AG09309 (cell line): ENCODE measurements around the genes HGF and SRI.

GRCh38 chr7:78284975-78285461 is 486.8 kb upstream of the TMEM60 start:
- RRBS, result no CpG with 5 or more reads among the region's 4 CpGs

GRCh38 chr7:78770416-78770914 is 683.0 kb downstream of the MAGI2 start:
- RRBS, result no CpG with 5 or more reads among the region's 6 CpGs

DNA sequence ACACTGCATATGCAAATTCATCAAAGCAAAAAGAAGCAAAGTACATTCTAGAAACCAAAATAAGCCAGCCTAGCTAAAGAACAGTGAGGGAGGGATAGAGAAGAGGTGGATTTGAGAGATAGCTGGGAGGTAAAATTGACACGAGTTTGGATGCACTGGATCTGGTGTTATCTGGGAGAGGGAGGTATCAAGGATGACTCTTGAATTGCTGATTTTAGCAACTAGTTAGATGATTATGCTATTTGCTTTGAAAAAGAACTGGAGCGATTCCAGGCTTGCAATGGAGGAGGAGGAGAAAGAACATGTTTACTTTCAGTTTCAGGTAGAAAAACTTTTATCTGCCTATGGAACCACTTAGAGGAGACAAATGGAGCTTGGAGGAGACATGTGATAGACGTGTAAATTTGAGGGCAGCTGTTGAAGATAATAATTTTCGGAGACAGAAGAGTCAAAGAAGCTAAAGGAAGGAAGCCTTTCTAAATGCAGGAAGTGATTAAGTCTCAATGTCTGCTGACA is 56.6 kb upstream of the GNAI1 start:
- RRBS, result no CpG with 5 or more reads among the region's 4 CpGs

DNA sequence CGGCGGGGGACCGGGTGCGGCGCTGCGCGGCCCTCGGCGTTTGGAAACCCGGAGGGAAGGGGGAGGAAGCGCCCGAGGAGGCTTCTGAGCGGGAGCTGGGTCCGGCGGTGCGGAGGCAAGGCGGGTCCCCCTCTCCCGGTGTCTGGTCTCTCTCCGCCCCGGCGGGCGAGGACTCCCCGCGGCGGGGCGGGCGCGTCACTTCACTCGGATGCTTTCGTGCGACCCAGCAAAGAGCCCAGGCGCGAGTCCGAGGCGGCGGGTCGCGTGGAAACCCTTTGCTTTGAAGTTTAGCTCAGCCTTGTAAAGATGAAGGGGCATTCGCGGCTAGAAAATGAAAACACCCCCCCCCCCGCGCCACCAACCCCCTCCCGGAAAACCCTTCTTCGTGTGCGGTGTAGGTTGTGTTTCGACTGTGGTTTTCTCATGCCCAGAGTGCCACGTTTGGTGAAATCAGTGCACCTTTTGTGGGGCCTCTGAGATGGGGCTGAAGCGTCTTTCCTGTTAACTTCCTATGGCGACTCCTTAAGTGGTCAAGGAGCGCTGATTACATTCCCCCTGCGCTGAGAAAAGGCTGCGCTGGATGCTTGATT is 773 bp downstream of the GNAI1 start:
- RRBS, result 2% methylated on average over 12 of the region's 52 CpGs

DNA sequence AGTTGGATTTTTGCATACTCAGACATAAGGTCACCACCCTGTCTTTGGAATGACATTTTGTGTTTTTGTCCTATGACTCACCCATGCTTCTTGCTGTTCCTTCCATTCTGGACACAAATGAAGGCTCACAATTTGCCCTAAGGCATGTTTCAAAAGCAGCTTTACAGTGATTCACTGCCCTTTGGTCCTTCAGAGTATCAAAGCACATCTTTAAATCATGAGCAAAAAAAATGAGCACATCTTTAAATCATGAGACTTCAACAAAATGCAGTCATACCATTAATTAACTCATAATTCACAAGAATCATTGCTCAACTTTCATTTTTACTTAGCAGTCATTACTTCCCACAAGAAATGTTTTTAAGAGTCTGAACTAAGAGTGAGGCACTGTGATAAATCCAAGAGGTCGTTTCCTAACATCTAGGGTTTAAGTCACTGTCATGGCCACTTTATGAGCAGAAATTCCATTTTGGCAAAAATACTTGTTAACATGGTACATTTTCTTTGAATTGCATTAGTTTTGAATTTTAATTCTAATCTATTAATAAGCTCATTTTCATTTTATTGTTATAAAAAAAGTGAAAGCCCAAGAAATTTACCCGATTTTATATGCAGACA is 35.2 kb downstream of the SEMA3C start:
- RRBS, result no CpG with 5 or more reads among the region's 2 CpGs

- RRBS, result no CpG with 5 or more reads among the region's 16 CpGs
Measured at GRCh38 chr7:81769822-81770821, at the start of gene HGF. TSS of gene HGF (minus strand) at chr7:81770047.

DNA sequence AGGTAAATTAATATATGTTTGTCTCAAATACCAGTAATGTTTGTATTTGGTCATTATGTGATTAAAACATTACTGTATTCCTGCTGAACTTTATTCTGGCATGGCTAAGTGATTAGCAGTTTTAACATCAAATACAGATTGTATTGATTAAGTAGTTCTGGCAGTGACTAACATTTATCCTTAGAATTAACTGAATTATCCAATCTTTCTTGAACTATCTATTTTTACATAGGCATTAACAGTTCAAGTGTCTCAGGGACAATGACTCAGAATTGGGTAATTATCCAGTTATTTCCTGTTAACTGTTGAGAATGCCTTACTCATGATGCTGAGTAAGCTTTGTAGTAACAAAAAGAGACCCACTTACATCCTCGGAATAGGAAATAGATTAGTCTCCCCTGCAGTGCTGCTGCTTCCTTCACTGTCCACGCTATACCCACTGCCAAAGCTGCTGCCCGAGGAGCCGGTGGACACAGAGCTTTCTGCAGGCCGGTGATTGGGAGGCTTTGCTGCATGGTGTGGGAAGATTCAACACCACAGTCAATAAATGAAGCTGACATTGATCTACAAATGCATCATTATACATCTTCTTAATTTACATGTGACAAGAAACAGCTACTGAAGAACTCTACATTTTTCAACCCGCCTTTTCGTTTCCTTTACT is 357.2 kb downstream of the PCLO start:
- RRBS, result no CpG with 5 or more reads among the region's 7 CpGs

DNA sequence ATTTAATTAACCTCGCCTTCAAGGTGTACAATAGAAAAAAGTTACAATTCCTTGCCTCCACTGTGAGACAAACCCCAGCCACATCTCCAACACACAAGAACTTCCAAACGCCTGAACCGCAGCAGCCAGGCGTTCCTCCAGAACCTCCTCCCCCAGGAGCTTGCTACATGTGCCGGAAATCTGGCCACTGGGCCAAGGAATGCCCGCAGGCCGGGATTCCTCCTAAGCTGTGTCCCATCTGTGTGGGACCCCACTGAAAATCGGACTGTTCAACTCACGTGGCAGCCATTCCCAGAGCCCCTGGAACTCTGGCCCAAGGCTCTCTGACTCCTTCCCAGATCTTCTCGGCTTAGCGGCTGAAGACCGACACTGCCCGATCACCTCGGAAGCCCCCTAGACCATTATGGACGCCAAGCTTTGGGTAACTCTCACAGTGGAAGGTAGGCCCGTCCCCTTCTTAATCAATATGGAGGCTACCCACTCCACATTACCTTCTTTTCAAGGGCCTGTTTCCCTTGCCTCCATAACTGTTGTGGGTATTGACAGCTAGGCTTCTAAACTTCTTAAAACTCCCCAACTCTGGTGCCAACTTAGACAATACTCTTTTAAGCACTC is 187.1 kb downstream of the SEMA3E start:
- RRBS, result no CpG with 5 or more reads among the region's 16 CpGs

DNA sequence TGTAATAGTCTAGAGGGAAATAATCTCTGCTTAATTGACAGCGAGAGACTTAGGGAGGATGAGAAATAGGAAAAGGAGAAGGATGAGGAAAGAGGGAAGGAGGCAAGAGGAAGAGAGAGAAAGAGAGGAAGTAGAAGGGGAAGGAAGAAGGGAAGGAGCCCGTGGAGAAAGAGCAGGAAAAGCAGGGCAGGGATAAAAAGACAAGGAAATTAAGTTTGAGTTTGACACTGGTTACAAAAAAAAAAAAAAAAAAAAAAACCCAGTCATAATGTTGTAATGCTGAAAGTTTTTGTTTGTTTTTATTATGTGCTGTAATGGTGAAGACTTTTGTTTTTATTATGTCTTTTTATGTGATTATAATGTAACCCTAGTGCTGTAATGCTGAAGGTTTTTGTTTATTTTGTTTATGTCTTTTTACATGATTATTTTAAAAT is 184.9 kb downstream of the SEMA3A start:
- RRBS, result no CpG with 5 or more reads among the region's 2 CpGs

DNA sequence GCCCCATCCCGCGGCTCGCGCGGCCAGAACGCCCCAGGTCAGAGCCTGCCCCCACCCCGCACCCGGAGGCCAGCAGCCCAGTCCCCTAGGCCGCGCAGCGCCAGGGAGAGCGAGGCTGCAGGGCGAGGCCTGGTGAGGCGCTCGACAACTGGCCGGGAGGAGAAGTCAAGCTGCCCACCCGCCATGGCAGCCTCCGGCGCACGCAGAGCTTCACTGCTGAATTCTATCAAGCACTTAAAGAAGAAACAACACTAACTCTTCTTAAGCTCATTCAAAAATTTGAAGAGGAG is 246.9 kb downstream of the SEMA3D start:
- RRBS, result no CpG with 5 or more reads among the region's 20 CpGs

GRCh38 chr7:85265700-85265963 is 78.8 kb upstream of the SEMA3D start:
- RRBS, result no CpG with 5 or more reads among the region's 1 CpG

DNA sequence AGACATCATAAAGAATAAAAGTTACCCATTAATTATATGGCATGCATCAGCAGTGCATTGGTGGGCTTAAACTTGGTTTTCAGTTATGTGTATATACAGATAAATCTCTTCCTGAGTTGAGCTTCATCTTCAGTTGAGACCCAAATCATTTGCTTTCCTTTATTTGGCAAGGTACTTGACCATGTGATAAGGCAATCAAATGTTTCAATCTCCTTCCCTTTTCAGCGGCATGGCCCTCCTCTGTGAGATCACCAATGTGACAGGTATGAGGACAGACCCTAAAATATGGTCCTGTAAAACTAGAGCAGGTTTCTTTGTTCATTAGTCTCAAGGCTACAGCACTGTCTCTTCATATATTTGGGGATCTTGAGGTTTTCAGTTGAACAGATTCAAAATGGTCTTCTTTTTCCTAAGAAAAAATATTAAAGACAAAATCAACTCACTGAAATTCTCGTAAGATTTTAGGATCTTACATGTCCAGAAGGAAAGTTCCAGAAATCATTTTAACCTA is 179.3 kb downstream of the ELAPOR2 start:
- RRBS, result no CpG with 5 or more reads among the region's 2 CpGs

GRCh38 chr7:87420058-87420688 is 55.3 kb downstream of the ABCB4 start:
- RRBS, result no CpG with 5 or more reads among the region's 6 CpGs

GRCh38 chr7:87464838-87465201 is 10.7 kb downstream of the ABCB4 start:
- RRBS, result no CpG with 5 or more reads among the region's 9 CpGs

DNA sequence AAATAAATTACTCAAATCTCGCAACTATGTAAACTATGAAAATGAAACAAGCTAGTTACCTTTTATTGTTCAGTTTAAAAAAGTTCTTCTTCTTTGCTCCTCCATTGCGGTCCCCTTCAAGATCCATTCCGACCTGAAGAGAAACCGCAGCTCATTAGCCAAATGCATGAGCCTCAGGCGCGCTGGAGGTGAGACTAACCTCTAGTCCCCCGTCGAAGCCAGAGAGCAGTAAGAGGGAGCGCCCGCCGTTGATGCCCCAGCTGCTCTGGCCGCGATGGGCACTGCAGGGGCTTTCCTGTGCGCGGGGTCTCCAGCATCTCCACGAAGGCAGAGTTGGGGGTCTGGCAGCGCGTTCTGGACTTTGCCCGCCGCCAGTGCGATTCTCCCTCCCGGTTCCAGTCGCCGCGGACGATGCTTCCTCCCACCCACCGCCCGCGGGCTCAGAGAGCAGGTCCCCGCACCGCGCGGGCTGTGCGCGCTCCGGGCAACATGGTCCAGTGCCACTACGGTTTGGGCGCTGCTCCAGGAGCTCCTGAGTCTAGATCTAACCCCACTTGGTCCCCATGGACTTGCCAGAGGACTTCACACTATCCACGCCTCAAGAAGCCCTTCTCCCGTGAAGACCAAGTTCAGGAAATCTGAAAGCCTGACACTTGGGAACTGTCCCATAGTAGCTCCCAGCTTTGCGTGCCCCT is 479 bp downstream of the ABCB1 start:
- RRBS, result 7% methylated on average over 12 of the region's 41 CpGs

DNA sequence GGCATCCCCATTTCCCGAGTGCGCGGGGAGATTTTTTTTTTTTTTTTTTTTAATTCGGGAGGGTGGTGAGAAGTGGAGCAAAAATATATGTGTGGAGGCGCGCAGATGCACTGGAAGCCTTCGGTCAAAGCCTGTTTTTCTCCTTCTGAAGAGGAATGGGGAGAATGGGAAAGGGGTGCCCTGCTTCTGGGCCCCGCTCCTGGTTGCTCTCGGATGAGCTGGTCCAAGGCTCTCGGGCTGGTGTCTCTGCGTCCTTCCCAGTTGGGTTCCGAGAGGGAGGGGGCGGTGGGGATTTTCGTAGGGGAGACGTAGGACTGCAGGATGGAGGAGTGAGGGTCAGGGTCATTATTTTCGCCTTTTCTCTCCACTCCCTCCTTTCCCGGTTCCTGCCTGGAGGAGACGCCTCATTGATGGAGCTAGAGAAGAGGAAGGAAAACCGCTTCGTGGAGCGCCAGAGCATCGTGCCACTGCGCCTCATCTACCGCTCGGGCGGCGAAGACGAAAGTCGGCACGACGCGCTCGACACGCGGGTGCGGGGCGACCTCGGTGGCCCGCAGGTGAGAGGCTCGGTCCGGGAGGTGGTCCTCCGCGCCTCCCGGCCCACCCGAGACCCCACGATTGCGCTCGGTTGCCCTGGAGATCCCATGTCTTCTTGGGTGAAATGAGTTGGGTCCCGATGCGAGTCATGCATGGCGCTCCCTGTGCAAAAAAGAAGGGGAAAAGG is 741 bp downstream of the ADAM22 start:
- RRBS, result no CpG with 5 or more reads among the region's 51 CpGs

DNA sequence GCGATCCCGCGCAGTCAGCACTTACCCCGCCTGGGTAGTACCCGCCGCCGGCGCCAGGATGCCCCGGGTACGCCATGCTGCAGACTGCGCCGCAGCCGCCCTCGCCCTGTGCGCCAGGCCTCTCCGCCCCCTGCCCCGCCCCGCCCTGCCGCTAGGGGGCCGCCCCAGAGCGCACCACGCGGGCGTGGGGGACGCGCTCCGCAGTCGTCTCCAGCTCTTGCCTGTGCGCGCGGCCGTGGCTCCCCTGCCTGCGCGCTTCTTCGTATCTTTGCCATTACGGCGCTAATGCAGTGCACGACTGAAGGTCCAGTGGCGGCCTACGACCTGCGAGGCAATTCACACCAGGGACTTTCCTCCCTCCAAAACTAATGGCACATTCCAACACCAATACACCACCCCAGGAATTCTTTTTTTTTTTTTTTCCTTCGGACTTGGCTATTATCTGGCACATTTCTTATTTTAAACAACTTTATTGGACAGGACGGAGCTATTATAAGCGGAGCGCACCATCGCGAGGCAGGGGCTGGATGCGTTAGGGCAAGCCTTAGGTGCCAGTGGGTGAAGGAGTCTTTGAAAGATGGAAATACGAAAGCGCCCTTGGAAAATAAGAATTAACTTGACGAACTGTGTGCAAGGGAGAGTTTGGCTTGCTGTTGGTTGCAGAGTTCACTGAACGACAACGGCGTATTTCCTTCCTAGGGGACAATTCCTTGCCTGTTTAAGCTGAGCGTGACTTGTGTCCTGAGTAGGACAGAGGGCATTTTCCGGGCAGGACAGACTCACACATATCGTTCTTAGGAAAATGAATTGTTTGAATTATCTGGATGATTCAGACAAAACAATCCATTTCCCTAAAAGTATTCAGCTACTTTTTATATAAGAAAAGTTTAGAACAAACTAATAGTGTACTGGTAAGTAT is at the start of gene SRI:
Gene SRI, minus strand, starts transcription at position 88 of the 919 bp plus-strand sequence.
- RRBS, result 2% methylated on average over 7 of the region's 57 CpGs

DNA sequence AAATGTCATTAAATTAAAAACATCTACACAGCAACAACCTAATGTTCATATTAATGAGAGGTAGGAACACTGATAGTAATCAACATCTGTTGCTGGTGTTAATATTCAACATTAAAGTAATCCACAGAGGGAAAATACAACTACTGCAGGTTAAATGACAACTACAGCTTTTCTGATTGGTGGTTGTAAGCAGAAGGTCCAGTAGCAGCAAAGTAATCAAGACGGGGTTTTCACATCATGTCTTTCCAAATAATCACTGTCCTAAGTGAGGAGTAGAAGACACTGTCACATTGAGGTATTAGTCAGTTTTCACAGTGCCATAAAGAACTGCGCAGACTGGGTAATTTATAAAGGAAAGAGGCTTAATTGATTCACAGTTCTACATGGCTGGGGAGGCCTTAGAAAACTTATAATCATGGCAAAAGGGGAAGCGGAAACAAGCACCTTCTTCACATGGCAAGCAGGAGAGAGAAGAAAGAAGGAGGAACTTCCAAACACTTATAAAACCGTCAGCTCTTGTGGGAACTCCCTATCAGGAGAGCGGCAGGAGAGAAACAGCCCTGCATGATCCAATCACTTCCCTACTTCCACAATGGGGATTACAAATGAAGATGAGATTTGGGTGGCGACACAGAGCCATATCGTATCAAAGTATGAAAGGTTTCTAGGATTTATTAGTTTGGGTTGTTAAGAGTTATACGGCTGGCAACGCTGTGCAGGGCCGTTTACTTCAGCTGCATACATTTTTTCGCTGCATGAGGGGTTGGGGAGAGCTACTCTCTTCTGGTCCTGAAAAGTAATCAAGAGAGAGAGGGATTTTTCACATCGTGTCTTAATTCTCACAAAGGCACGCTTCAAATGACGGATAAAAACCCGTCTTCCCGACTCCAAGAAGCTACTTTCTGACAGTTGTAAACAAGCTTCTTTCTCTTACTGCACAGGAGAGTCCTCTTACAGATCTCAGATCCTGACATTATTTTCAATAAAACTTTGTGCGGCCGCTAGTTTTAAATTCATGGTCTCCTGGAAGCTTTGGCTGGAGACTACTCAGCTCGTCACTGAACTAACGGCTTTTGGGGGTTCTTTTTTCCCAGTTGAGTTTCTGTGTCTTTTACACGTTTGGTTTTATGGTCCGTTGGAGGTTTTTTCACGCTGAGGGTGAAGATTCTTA is 912 bp upstream of the GTPBP10 start:
- RRBS, result no CpG with 5 or more reads among the region's 23 CpGs